SK-N-SH (cell line): ENCODE measurements around the genes SULT1A4, SPN, MVP and TAOK2.

DNA sequence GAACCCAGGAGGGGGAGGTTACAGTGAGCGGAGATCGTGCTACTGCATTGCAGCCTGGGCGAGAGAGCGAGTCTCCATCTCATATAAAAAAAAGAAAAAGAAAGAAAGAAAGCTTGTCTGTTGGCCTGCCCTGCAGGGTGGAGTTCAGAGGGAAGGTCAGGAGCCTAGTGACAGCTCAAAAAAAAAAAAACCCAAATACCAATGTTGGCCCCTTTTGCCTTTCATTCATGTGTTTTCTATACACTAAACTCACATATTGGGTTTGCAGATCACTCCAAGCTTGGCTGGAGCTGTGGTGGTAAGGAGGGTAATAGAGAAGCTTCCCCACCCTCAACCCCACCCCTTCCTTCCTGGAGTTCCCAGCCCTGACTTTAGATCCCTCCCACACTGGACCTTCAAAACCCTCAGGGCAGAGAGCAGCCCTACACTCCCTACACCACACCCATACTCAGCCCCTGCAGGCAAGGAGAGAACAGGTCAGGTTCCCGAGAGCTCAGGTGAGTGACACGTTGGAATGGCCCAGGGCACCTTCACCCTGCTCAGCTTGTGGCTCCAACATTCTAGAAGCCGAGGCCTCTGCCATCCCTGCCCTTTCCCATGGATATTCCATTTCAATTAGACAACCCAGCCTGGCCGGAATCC, at the start of gene SULT1A4:
TSS of gene SULT1A4 (plus strand) at position 425 of the 642 bp plus-strand sequence.
- RRBS, result no CpG with 5 or more reads among the region's 8 CpGs
CAGE:
- cytosol, long polyA plus RNA, result no peak
- long polyA plus RNA, result no peak
- nucleus, long polyA plus RNA, result no peak

GRCh38 chr16:29663020-29663857, at the start of gene SPN:
TSS of gene SPN (plus strand) at chr16:29663247.
- RRBS, result no CpG with 5 or more reads among the region's 20 CpGs
CAGE:
- cytosol, long polyA plus RNA, result no peak
- long polyA plus RNA, result no peak
- nucleus, long polyA plus RNA, result no peak

DNA sequence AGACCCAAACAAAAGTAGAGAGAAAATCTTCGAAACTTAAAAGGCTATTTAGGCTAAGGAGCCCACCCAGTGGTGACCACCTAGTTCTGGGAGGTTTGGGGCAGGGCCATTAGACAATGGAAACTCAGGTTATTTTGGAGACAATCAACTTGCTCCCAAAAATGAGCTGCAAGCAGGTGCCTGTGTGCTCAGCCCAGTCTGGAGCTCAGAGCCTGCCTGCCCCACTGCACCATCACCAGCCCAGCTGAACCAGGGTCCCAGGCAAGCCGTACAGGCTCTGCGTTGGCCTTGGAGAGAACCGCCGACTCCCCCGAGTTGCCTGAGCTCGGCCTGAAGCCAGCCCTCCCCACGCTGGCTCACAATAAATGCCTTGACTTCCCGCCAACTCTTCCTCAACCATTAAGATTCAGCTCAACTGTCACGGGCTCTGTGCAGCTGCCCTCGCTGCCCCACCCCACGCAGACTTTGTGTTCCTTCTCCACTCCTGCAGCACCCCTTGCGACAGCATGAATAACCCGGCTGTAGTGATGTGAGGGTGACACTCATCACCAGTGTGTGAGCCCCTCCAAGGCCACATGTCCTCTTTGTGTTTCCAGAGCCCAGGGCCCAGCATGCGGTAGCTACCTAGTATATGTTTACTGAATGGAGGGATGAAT, 4.9 kb upstream of the QPRT start:
- RRBS, result no CpG with 5 or more reads among the region's 15 CpGs
CAGE:
- cytosol, long polyA plus RNA, result no peak
- long polyA plus RNA, result no peak
- nucleus, long polyA plus RNA, result no peak

- RRBS, result no CpG with 5 or more reads among the region's 1 CpG
CAGE:
- cytosol, long polyA plus RNA, result no peak
- long polyA plus RNA, result no peak
- nucleus, long polyA plus RNA, result no peak
Measured at GRCh38 chr16:29809848-29809959, 2.3 kb upstream of the PRRT2 start.

DNA sequence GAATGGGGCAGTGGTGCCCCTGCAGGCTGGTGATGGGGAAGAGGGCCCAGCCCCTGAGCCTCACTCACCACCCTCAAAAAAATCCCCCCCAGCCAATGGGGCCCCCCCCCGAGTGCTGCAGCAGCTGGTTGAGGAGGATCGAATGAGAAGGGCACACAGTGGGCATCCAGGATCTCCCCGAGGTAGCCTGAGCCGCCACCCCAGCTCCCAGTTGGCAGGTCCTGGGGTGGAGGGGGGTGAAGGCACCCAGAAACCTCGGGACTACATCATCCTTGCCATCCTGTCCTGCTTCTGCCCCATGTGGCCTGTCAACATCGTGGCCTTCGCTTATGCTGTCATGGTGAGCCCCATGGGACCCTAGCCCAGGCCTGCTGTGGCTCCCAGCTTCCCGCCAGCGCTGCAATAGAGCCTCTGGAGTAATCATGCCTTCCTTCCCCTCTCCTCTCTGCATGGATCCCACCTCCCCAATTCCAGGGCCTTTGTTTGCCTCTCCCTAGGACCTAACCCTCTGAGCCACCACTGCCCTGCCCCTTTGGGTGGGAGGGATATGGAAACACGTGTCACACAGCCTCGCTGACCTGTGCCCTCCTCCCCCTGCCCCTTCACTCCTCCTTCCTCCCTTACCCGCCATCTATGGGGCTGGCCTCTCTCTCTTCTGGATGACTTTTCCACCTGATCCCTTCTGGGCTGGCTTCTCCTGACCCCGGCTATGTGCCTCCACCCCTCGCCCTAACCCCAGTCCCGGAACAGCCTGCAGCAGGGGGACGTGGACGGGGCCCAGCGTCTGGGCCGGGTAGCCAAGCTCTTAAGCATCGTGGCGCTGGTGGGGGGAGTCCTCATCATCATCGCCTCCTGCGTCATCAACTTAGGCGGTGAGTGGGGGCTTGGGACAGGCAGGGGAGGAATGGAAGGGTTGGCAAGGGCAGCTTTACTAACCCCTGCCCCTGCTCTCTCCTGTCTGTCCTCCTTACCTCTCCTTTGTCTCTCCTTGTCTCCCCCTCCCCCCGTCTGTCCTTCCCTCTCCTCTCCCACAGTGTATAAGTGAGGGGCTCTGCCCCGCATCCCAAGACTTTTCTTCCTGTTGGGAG, 1.9 kb downstream of the PRRT2 start:
- RRBS, result 97% methylated on average over 5 of the region's 26 CpGs
CAGE:
- cytosol, long polyA plus RNA, result no peak
- long polyA plus RNA, result no peak
- nucleus, long polyA plus RNA, result no peak

- RRBS, result 4% methylated on average over 3 of the region's 5 CpGs
CAGE:
- cytosol, long polyA plus RNA, result start-site peak on the plus strand at chr16:29820437-29820482, 266 and 535 reads in 2 replicates
- long polyA plus RNA, result start-site peak on the plus strand at chr16:29820430-29820479, 453 and 422 reads in 2 replicates
- nucleus, long polyA plus RNA, result start-site peak on the plus strand at chr16:29820414-29820482, 223 and 722 reads in 2 replicates
Measured at GRCh38 chr16:29820098-29820633, at the start of gene MVP. TSS of gene MVP (plus strand) at chr16:29820462.

DNA sequence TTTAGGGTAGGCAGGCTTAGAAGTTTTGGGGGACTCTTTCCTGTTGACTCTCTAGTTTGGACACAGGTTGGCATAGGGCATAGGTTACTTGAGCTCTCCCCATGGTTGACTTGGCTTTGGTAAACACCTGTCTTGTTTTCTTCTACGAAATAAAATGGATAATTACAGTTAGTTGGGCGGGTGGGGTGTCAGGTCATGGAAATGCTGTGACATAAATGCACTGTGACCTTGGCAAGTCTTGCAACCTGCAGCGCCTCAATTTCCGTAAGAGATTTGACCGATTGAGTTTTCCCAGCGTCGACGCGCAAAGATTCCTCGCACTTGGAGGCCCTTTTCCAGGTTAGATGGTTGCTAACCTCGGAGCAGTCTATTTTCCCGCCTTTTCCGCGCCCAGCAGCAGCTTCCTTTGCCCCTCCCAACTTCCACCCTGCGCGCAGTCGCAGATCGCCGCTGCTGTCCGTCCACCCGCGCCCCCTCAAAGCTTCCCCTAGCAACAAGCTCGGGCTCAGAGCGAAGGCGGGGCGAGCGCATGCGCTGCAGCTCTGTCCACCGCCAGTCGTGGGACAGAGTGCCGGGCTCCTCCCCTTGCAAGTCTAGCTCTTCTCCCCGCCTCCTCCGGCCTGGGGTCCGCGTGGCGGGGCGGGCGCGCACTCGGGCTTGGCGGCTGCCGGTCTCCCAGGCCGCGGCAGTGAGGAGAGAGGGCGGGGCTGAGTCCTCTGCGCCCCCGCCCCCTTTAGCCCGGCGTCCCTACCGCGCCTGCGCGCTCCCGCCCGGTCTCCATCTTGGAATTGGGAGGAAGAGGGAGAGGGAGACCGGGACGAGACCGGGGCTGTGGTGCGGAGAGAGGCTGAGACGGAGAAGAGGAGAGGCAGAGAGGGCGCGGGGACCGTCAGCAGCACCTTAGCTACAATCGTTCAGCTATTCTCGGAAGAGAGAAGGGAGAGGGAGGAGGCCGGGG, at the start of gene TAOK2:
TSS of gene TAOK2 (plus strand) at position 776 of the 958 bp plus-strand sequence.
- RRBS, result 2% methylated on average over 16 of the region's 66 CpGs
CAGE:
- cytosol, long polyA plus RNA, result start-site peak on the plus strand centred at position 802 of the sequence, 61 bp wide, 291 and 342 reads in 2 replicates
- long polyA plus RNA, result start-site peak on the plus strand centred at position 802 of the sequence, 53 bp wide, 413 and 300 reads in 2 replicates
- nucleus, long polyA plus RNA, result start-site peak on the plus strand centred at position 786 of the sequence, 46 bp wide, 555 and 484 reads in 2 replicates

- RRBS, result under 1% methylated on average over 9 of the region's 19 CpGs
CAGE:
- cytosol, long polyA plus RNA, result no peak
- long polyA plus RNA, result no peak
- nucleus, long polyA plus RNA, result no peak
Measured at GRCh38 chr16:30065921-30066247, 324 bp downstream of the ALDOA start.

DNA sequence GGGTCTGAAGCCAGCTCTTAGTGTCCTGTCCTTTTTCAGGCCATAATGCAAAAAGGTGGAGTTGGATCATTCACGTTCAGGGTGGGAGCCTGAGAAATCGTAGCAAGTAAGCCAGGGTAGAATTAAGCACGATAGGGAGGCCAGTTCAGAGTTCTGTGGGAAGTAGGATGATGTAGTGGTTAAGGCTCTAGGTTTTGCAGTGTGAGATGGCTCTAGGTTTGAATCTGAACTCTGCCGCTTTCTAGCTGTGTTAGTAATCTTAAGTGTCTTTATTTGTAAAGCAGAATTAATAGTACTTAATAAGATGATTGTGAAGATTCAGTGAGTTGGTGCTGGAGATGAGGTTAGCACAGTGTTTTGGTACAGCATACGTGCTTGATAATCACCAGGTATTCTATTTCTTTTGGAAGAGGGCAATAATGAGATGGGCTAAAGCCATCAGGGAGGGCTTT, 1.2 kb downstream of the PPP4C start:
- RRBS, result no CpG with 5 or more reads among the region's 5 CpGs
CAGE:
- cytosol, long polyA plus RNA, result no peak
- long polyA plus RNA, result no peak
- nucleus, long polyA plus RNA, result no peak

GRCh38 chr16:30084698-30085796, 6.7 kb downstream of the TBX6 start:
- RRBS, result no CpG with 5 or more reads among the region's 26 CpGs
CAGE:
- cytosol, long polyA plus RNA, result no peak
- long polyA plus RNA, result no peak
- nucleus, long polyA plus RNA, result no peak

- RRBS, result no CpG with 5 or more reads among the region's 18 CpGs
CAGE:
- cytosol, long polyA plus RNA, result no peak
- long polyA plus RNA, result no peak
- nucleus, long polyA plus RNA, result no peak
Measured at GRCh38 chr16:30096782-30097370, 863 bp upstream of the YPEL3 start.

DNA sequence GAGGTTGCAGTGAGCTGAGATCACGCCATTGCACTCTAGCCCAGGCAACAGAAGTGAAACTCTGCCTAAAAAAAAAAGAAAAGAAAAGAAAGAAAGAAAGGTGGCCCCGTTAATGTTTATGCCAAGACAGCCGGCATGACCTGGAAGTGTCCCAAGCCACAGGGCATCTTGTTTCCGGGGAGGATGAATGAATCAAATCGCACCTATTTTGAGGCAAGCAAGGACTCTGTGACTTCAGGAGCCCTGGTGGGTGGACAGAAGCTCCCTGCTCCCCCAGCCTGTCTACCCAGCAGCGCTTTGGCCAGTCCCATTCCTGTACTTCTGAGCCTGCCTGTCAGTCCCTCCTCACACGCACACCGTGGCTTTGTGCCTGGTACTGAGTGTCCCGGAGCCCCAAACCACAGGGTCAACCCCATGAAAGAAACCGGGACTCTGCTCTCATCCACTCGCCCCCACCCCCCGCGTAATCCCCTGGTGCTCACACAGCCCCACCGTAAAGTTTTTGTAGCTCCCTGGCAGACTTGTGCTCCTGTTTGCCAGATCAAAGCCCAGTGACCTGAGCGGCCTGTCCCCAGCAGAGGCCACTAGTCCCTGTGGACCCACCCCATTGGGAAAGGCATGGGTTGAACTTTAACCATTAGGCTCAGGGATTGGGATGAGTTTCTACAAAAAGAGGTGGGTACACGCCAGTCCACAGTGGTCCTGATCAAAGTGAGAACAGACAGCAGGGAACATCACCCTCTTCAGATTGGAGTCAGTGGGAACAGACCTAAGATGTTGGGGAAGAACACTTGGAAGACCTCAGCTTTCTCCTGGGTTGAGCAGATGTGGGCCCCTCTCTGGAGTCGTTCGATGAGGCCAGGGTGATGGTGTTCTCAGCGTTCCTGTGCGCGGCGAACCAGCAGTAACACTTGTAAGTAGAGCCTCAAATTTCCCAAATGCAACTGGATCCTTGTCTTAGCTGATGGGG, 19.2 kb downstream of the CD2BP2 start:
- RRBS, result no CpG with 5 or more reads among the region's 22 CpGs
CAGE:
- cytosol, long polyA plus RNA, result no peak
- long polyA plus RNA, result no peak
- nucleus, long polyA plus RNA, result no peak

DNA sequence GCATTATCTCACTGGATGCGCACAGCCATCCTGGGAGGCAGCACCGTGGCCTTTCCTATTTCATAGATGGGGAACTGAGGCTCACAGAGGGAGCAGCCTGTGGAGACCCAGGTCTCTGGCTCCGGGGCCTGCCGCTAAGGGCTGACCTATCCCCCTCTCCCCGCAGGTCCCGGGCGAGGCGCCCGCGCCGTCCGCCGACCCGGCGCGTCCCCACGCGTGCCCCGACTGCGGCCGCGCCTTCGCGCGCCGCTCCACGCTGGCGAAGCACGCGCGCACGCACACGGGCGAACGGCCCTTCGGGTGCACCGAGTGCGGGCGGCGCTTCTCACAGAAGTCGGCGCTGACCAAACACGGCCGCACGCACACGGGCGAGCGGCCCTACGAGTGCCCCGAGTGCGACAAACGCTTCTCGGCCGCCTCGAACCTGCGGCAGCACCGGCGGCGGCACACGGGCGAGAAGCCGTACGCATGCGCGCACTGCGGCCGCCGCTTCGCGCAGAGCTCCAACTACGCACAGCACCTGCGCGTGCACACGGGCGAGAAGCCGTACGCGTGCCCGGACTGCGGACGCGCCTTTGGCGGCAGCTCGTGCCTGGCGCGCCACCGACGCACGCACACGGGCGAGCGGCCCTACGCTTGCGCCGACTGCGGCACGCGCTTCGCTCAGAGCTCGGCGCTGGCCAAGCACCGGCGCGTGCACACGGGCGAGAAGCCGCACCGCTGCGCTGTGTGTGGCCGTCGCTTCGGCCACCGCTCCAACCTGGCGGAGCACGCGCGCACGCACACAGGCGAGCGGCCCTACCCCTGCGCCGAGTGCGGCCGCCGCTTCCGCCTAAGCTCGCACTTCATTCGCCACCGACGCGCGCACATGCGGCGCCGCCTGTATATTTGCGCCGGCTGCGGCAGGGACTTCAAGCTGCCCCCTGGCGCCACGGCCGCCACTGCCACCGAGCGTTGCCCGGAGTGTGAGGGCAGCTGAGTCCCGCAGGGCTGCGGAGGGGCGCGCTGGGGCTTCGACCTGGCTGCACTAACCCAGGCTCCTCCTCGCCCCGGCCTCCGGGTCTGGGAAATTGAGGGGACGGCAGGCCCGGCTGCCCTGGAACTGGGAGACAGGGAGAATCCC, 10.3 kb downstream of the ZNF771 start:
- RRBS, result 36% methylated on average over 16 of the region's 154 CpGs
CAGE:
- cytosol, long polyA plus RNA, result no peak
- long polyA plus RNA, result no peak
- nucleus, long polyA plus RNA, result no peak

DNA sequence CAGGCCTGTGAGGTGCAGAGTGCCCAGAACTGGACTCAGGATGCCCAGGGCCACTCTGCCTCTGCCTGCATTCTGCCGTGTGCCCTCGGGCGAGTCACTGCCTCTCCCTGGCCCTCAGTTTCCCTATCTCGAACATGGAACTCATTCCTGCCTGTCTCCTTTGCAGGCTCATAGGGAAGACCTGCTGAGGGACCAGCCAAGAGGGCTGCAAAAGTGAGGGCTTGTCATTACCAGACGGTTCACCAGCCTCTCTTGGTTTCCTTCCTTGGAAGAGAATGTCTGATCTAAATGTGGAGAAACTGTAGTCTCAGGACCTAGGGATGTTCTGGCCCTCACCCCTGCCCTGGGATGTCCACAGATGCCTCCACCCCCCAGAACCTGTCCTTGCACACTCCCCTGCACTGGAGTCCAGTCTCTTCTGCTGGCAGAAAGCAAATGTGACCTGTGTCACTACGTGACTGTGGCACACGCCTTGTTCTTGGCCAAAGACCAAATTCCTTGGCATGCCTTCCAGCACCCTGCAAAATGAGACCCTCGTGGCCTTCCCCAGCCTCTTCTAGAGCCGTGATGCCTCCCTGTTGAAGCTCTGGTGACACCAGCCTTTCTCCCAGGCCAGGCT, 4.6 kb downstream of the ZNF768 start:
- RRBS, result no CpG with 5 or more reads among the region's 9 CpGs
CAGE:
- cytosol, long polyA plus RNA, result no peak
- long polyA plus RNA, result no peak
- nucleus, long polyA plus RNA, result no peak

DNA sequence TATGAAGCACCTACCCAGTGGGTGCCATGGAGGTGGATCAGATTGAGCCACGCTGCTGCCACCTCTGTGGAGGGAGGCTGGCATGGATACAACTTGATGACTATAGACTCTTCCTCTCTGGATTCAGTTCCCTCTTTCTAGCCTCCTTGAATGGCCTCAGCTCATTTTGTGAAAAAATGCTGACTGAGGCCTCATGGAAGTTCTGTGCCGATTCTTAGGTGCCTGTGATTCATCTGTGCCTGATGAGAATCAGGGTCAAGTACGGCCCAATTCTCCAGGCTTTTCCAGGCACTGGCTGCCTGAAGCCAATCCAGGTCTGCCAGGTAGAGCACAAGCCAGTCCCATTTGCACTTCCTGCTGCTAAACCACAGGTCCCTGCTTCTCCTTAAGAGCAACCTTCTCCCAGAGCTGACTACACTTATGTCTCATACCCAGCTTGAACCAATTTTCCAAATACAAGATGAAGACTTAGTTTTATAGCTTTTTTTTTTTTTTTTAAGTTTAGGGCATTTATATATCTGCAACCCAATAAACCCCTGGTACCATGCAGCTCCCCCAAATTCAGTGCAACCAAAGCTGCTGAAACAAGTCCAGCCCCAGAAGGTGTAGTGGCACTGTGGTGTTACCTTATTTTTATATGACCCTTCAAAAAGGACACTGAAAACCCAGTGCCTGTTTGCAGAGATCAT, 7.2 kb downstream of the ZNF689 start:
- RRBS, result no CpG with 5 or more reads among the region's 3 CpGs
CAGE:
- cytosol, long polyA plus RNA, result no peak
- long polyA plus RNA, result no peak
- nucleus, long polyA plus RNA, result no peak

- RRBS, result no CpG with 5 or more reads among the region's 11 CpGs
CAGE:
- cytosol, long polyA plus RNA, result no peak
- long polyA plus RNA, result no peak
- nucleus, long polyA plus RNA, result no peak
Measured at GRCh38 chr16:30628628-30629178, 18.5 kb upstream of the ZNF689 start.

- RRBS, result 83% methylated on average over 1 of the region's 13 CpGs
CAGE:
- cytosol, long polyA plus RNA, result no peak
- long polyA plus RNA, result no peak
- nucleus, long polyA plus RNA, result no peak
Measured at GRCh38 chr16:30707083-30707444, 8.1 kb downstream of the SRCAP start.

DNA sequence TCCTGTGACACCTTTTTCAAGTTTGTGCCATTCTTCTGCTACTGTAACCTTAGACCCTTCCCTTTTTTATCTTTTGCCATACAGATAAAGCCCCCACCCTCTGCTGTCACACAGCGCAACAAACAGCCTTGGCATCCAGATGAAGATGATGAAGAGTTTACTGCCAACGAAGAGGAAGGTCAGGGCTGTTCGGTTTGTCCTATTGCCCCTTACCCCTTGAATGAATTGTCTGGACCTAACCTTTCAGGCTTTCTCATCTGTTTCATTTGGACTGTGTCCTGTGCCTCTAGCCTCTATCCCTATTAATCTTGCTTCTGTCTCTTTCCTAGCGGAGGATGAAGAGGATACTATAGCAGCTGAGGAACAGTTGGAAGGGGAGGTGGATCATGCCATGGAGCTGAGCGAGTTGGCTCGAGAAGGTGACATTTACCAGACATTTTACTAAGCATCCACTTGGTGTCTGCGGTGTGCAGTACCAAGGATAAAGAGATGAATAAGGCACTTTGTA, 11.8 kb downstream of the SRCAP start:
- RRBS, result no CpG with 5 or more reads among the region's 7 CpGs
CAGE:
- cytosol, long polyA plus RNA, result no peak
- long polyA plus RNA, result no peak
- nucleus, long polyA plus RNA, result no peak

- RRBS, result no CpG with 5 or more reads among the region's 18 CpGs
CAGE:
- cytosol, long polyA plus RNA, result no peak
- long polyA plus RNA, result no peak
- nucleus, long polyA plus RNA, result no peak
Measured at GRCh38 chr16:30720541-30721505, 19.6 kb upstream of the TMEM265 start.

- RRBS, result no CpG with 5 or more reads among the region's 15 CpGs
CAGE:
- cytosol, long polyA plus RNA, result no peak
- long polyA plus RNA, result no peak
- nucleus, long polyA plus RNA, result no peak
Measured at GRCh38 chr16:30758958-30760022, 2.6 kb downstream of the CFAP119 start.